Subcutaneous adipose tissue (tissue), 3 donors: Measurements from ENCODE around the genes ARFGAP1 and COL20A1.

DNA sequence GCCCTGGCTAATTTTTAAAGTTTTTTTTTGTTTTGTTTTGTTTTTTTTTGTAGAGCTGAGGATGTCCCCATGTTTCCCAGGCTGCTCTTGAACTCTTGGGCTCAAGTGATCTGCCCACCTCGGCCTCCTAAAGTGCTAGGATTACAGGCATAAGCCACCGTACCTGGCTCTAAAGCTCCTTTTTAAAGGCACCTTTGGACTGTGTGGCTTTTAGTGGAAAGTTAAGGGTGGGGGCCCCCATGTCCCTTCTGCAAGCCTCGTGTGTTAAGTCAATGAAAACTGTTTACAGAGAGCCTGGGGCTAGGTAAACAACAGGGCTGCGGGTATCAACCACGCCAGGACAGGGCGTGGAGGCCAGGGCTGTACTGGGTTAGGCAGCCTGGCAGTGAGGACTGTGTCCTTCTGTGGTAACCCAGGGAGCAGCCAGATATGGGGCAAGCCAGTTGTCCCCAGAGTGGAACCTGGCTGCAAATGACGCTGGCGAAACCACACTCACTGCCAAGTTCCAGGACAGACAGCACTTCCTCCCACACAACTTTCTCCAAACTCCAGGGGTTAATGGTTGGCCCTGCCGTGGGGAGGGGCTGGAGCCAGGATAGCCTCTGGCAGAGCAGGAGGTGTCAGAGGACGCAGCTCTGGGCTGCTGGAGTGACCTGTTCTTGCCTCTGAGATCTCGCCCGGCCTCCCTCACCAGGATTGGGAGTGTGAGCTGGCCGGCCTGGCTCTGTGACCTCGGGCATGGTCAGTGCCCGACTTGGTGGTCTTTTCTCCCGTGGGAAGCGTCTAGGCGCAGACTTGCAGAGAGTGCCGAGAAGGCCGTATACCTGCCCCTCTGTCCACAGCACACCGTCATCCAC is 3.2 kb downstream of the SLC17A9 start:
- PRO-cap, result no peak
- RAMPAGE, long total RNA, 3 experiments, result no peak in any of the 3 experiments

- PRO-cap, result no peak
- RAMPAGE, long total RNA, 3 experiments, result no peak in any of the 3 experiments
Observed at GRCh38 chr20:63029578-63030114, 22.9 kb upstream of the BHLHE23 start.

- PRO-cap, result no peak
- RAMPAGE, long total RNA, 3 experiments, result no peak in any of the 3 experiments
Observed at GRCh38 chr20:63232313-63233058, 3.2 kb upstream of the BIRC7 start.

- PRO-cap, result bidirectional peak, plus-strand start at chr20:63272813, minus-strand start at chr20:63272731
- RAMPAGE, long total RNA, 3 experiments, result start-site peak on the plus strand in 1 of 3 experiments, at chr20:63272810-63272823 at its widest, 54 reads per replicate
Observed at GRCh38 chr20:63272328-63273626, at the start of gene ARFGAP1. Gene ARFGAP1, plus strand, starts transcription at chr20:63272813.

DNA sequence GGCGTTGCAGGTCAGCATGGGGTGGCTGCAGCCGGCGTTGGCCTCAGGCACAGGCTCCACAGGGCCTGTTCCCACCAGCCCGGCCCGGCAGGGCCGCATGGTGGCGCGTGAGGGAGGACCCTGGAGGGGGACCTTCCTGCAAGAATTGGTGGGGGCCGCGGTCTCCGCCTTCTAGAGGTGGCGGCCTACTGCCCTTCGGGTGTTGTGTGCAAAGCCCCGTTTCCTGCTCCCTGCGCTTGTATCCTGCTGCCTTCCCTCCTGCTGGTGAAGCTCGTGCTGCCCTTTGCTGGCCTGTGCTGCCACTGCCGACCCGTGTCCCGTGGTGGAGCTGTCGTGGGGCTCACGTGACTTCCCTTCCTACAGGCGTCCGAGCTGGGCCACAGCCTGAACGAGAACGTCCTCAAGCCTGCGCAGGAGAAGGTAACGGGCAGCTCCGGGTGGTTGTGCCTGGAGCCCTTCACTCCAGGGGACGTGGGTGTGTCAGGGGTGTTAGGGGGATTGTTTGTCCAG is 8.4 kb upstream of the COL20A1 start:
- PRO-cap, result no peak
- RAMPAGE, long total RNA, 3 experiments, result no peak in any of the 3 experiments

DNA sequence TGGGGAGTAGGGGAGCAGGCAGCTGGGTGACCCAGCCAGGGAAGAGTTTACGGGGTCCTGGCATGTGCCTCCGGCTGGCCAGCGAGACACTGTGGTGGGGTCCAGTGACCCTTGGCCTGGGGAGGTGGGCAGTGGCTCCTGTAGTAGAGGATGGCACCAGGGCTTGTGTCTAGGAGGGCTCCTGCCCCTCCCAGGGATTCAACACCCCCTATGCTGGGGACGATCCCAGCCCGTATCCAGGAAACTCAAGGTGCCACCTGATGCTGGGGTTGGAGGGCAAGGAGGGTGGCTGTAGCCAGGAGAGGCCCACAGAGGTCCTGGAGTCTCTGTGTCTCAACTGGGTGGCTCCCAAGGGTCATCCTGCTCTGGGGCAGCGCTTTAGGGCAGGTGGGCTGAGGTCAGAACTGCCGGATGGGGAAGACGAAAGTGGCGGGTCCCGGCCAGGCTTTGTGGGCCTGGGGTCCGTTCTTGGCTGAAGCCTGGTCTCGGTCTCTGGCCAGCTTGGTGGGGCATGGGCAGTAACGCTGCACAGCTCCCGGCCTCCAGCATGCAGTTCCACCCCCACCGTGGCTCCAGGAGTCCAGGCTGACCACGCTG is 2.9 kb upstream of the COL20A1 start:
- PRO-cap, result no peak
- RAMPAGE, long total RNA, 3 experiments, result no peak in any of the 3 experiments

- PRO-cap, result no peak
- RAMPAGE, long total RNA, 3 experiments, result no peak in any of the 3 experiments
Observed at GRCh38 chr20:63293056-63293482, at the start of gene COL20A1. Gene COL20A1, plus strand, starts transcription at chr20:63293186.

DNA sequence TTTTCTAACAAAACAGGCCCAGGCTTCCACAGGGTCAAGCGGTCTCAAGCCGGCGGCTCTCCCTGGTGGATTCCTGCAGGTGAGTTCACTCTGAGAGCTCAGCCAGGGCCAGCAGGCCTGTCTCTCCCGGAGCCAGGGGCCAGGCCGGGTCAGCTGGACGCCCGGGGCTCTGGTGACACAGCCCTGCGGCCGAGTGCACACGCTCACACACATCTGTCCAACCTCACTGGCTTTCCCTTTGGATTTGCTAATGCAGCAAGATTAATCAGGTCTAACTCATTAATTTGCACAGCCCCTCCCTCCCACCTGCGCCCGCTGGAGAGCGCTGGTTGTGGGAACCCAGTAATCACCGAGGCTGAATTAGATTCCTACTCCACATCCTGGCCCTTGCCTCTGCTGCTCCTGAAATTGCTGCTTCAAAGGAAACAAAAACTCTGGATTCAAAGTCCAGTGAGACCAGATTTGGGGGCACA is 3.1 kb upstream of the CHRNA4 start:
- PRO-cap, result no peak
- RAMPAGE, long total RNA, 3 experiments, result no peak in any of the 3 experiments

DNA sequence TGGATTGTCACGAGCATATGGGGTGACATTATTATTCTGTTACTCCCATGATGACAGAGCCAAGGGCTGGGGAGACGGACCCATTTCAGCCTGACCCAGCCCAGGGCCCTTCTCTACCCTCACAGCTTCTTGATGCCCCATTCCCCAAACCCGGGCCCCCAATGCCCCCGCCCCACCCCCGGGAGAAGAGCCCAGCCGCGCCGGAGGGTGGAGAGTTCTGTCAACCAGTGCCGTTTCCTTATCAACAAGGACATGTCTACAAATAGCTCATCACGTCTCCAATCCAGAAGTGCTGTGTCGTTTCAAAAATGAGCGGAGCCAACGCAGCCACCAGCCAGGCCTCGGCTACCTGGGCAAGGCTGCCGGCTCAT is 9.6 kb upstream of the CHRNA4 start:
- PRO-cap, result no peak
- RAMPAGE, long total RNA, 3 experiments, result no peak in any of the 3 experiments

DNA sequence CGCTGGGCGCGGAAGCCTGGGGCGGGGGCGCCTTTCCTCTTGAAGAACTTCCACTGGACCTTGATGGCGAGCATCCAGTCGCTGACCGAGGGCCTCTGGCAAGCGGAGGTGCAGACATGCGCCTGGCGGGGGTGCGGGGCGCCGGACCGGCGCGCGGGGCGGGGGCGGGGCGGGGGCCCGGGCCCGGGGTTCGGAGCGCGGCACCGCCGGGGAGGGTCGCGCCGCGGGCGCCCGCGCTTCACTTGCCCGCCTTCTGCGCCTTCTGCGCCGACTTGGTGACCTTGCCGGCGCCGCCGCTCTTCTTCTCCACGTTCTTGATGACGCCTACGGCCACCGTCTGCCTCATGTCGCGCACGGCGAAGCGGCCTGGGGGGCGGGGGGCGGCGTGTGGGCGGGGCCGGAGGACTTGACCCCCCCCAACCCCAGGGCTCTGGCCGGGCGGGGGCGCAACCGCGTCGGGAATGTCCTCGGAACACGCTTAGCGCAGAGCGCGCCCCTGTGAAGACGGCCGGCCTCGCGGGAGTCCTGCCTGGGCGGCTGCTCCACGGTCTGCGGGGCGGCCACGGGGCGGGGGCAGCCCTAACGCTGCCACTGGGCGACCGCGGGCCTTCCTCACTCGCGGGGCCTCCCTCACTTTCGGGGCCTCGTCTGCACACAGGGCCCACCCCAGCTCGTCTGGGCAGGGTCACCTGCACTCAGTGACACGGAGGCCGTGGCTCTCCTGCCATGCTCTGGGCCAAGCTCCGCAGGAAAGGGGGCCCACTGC is 10.6 kb downstream of the EEF1A2 start:
- PRO-cap, result no peak
- RAMPAGE, long total RNA, 3 experiments, result no peak in any of the 3 experiments

DNA sequence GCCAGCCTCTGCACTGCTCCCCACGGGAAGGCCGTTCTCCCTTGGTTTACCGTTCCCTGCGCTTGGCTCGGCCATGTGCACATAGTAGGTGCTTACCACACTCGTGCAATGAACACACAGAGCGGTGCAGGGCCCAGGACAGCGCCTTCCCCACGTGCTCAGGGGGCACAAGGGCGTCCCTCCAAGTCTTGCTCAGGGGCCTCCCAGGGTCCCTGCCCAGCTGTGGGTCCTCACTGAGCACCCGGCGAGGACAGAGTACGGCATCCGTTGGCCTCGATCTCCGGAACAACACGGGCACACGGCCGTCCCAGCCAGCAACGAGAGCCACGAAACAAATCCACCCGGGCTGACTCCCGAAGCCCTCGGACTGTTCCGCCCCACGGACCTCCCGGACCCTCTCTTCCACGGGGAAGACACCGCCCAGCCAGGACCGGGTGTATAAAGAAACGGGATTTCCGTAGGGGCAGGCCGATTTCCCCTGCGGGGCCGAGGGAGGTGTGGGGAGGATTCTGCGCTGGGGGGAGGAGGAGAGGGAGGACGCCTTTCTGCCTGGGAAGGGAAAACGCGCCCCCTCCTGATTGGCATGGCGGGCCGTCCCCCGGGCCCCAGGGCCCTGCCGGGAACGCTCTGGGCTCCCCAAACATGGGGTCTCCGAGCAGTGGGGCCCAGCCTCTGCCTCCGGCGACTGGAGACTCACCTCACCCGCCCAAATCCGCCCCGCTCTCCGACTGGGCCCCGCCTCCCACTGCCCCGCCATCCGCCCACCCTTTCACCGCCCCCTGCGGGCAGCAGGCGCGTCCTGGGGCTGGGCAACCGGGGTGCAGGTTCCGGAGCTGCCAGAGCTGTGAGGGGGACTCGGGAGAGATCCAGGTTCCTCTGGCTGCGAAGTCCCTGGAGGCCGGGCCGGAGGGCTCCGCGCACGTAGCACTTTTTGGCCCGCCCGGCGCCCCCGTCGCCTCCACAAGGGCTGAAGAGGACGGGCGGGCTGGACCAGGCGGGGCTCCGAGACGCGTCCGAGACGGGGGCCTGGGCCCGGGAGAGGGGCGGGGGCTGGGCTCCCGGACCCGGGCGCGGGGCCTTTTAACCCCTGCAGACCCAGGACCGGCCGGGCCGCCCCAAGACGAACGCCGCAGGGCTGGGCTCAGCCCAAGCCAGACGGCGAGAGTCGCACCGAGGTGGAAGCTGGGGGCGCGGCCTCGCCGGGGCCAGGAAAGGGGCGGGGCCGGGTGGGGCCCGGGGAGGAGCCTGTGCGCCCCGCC is 685 bp upstream of the PPDPF start:
- PRO-cap, result bidirectional peak, plus-strand start at position 963 of the sequence, minus-strand start at position 687 of the sequence; bidirectional peak, plus-strand start outside the sequence, minus-strand start at position 1,157 of the sequence
- RAMPAGE, long total RNA, 3 experiments, result no peak in any of the 3 experiments

GRCh38 chr20:63529722-63530214 is 7.4 kb downstream of the PTK6 start:
- PRO-cap, result no peak
- RAMPAGE, long total RNA, 3 experiments, result no peak in any of the 3 experiments

DNA sequence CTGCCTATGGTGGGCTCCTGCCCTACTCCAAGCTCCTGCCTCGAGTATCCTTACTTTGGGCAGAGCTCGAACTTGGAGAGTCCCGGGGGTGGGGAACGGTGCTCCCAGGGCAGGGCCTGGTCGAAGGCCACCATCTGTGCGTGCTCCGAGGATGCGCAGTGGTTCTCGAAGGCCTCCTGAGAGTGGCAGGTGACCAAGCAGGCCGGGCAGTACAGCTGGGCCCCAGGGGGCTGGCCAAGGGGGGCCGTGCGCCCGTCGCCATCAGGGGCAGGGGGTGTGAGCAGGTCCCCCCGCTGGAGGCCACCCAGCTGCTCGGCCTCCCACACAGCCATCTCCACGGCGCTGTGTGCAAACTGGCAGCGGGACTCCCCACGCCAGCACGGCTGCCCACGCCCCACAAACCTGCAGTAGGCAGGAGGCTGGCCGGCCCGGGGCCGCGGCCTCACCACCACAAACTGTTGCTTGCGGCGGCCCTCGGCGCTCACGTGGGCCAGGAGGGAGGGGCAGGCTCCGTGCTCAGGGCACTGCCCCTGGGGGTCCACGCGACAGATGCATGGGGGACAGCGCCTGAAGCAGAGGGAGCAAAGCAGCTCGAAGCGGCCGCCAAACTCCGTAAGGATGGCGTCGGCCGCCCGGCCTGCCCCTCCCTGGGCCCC is 1.9 kb downstream of the HELZ2 start:
- PRO-cap, result no peak
- RAMPAGE, long total RNA, 3 experiments, result no peak in any of the 3 experiments

GRCh38 chr20:63573357-63573986 is 567 bp downstream of the HELZ2 start:
- PRO-cap, result no peak
- RAMPAGE, long total RNA, 3 experiments, result no peak in any of the 3 experiments

GRCh38 chr20:63588074-63588648 is 14.1 kb upstream of the HELZ2 start:
- PRO-cap, result no peak
- RAMPAGE, long total RNA, 3 experiments, result no peak in any of the 3 experiments

GRCh38 chr20:63624344-63624768 is 2.5 kb downstream of the GMEB2 start:
- PRO-cap, result no peak
- RAMPAGE, long total RNA, 3 experiments, result no peak in any of the 3 experiments

DNA sequence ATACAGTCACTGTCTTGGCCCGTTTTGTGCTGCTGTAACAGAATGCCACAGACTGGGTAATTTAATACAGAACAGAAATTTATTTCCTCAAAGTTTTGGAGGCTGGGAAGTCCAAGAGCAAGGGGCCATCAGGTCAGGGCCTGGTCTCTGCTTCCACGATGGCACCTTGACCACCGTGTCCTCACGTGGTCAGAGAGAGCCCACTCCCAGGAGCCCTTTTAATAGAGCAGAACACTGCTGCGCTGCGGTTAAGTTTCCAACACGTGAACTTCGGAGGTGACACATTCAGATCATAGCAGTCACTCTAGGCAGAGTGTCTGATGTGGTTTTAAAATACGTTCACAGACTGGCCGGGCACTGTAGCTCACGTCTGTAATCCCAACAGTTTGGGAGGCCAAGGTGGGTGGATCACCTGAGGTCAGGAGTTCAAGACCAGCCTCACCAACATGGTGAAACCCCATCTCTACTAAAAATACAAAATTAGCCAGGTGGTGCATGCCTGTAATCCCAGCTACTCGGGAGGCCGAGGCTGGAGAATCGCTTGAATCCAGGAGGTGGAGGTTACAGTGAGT is 8.9 kb upstream of the GMEB2 start:
- PRO-cap, result no peak
- RAMPAGE, long total RNA, 3 experiments, result no peak in any of the 3 experiments

- PRO-cap, result no peak
- RAMPAGE, long total RNA, 3 experiments, result no peak in any of the 3 experiments
Observed at GRCh38 chr20:63656994-63658079, 775 bp upstream of the RTEL1 start.

- PRO-cap, result no peak
- RAMPAGE, long total RNA, 3 experiments, result no peak in any of the 3 experiments
Observed at GRCh38 chr20:63693694-63694396, 2.6 kb upstream of the TNFRSF6B start.

- PRO-cap, result no peak
- RAMPAGE, long total RNA, 3 experiments, result no peak in any of the 3 experiments
Observed at GRCh38 chr20:63706020-63707194, 1.4 kb downstream of the ARFRP1 start.